Fibroblast of villous mesenchyme (primary cell): ENCODE data around the genes INTS6L, CT45A8 and MCF2.

DNA sequence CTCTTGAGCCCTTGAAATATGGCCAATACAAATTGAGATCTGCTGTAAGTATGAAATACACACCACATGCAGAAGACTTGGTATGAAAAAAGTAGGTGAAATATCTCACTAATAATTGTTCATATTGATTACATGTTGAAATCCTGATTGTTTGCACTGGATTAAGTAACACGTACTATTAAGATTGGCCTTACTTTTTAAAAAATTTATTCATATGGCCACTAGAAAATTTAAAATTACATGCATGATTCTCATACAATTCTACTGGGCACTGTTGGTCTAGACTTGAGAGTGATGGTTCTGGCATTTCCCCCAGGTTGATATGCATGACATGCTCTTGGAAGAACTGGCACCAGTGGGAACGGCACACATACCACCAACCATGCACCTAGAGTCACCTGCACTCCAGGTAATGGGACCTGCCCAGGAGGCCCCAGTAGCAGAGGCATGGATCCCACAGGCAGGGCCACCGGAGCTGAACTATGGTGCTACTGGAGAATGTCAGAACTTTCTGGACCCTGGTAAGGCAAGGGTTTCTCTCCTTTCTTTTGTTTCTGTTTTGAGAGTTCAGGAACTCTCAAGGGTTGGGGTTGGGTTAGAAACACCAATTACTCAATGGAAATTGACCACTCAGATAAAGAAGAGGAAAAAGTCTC, 4.3 kb downstream of the ZNF449 start:
- CAGE, long polyA plus RNA = no peak

GRCh38 chrX:135520232-135521317, at the start of gene INTS6L:
Gene INTS6L (plus strand): TSS chrX:135520660.
- CAGE, long polyA plus RNA = start-site peak on the plus strand at chrX:135520622-135520663, 83 and 137 reads in 2 replicates

- CAGE, long polyA plus RNA = no peak
These were observed 1.2 kb downstream of the INTS6L start for GRCh38 chrX:135521318-135522468.

DNA sequence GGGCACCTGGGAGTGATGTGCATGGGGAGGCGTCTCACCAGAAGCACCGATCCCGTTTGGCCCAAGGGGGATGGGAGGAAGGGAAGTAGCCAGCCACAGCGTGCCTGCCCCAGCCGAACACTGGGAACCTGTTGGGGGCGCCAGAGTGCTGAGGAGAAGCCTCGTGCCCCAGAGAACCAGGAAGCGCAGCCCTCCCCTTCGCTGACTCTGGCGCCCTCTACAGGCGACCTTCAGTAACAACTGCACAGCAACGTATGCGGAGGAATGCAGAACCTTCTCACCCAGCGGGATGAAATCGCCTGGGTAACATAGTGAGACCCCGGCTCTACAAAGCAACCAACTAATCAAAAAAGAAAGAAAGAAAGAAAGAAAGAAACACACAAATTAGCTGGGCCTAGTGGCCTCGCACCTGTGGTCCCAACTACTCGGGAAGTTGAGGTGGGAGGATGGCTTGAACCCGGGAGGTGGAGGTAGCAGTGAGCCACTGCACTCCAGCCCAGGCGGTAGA, at the start of gene CT45A8:
CT45A8 (minus strand) TSS at position 122 of the 508 bp plus-strand sequence.
- CAGE, long polyA plus RNA = no peak

DNA sequence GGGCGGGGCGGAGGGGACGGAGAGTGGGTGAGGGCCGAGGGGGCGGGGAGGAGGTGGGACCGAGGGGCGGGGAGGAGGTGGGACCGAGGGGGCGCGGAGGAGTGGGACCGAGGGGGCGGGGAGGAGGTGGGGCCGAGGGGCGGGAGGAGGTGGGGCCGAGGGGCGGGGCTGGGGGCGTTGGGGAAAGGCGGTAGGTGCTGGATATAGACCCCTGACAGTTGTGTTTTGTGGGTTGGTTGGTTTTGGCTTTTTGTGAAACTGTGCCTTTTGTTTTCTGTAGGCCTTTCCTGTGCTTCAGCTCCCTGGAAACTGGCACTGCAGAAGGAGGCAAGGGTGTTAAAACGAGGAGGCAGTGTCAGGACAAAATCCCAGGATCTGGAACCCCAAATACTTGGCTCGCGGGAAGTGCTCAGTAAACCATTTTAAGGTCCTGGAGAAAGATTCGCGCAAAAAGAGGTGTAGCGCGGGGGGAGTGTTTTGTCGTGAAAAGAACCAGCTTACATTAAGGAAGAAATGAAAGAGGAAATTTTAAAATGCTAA, 639 bp upstream of the MMGT1 start:
- CAGE, long polyA plus RNA = no peak

DNA sequence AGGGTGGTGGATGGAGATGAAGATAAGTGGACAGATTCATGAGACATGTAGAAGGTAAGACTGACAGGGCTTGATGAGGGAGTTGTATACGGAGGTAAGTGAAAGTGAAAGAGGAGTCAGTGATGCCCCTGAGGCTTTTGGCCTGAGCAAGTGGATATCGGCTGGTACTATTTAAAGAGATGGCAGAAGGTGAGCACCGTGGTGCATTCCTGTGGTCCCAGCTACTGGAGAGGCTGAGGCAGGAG, 85.4 kb downstream of the SLC9A6 start:
- CAGE, long polyA plus RNA = no peak

GRCh38 chrX:136151157-136151453, 45.7 kb upstream of the FHL1 start:
- CAGE, long polyA plus RNA = no peak

DNA sequence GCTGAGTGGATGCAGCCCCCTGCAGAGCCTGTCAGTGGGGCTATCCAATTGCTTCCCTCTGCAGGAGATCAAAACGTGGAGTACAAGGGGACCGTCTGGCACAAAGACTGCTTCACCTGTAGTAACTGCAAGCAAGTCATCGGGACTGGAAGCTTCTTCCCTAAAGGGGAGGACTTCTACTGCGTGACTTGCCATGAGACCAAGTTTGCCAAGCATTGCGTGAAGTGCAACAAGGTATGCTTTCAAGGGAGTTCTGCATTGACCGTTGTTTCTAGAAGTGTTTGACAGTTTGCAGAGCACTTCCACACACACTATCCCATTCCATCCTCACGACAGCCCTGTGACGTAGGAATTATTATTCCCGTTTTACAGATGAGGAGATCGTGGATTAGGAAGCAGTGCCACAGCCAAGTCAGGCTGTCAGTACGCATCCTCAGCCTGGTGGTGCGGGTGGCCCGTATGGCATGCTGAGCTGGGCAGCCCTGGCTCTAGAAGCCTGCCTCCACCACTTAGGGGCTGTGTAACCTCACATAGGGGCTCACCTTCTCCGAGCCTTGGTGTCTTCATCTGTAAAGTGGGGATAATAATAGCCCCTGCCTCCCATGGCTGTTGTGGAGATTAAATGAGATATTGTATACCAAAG, 11.0 kb downstream of the FHL1 start:
- CAGE, long polyA plus RNA = no peak

- CAGE, long polyA plus RNA = no peak
These were observed 3.6 kb downstream of the BRS3 start for GRCh38 chrX:136491383-136491790.

- CAGE, long polyA plus RNA = no peak
These were observed 55.9 kb downstream of the VGLL1 start for GRCh38 chrX:136587815-136588363.

DNA sequence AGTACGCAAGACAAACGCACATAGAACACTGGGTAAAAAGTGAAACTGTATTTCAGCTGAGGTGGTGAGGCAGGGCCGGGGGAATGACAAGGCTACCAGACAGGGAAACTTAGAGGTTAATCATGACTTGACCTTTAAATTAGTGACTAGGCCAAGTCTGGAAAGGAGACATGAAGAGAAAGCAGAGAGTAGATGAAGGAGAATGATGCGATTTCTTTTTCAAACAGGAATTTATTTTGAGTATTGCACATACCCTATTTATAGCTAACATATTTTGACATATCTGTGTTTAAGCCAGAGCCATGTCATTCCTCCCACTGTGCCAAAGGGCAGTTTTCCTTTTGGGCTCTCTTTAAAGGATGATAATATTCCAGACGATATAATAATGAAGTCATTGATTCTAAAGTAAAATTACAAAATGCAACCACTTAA, 49.4 kb downstream of the ARHGEF6 start:
- CAGE, long polyA plus RNA = no peak

DNA sequence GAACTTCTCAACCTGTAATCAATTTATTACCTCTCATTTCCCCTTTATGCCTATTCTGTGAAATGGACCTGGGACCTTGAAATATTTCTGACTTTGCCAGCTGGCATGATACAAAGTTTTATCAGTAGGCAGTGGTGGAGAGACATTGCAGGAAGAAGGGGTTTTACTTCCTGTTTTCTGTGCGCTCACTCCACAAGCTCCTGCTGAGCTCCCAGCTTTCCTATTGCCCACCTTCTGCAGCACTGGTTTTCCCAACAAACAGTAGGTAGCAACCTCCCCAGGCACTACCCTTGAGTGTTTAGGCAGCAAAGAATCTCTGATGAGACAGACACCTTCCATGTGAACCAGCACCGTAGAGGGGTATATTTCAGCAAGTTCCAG, 3.6 kb upstream of the ARHGEF6 start:
- CAGE, long polyA plus RNA = no peak

DNA sequence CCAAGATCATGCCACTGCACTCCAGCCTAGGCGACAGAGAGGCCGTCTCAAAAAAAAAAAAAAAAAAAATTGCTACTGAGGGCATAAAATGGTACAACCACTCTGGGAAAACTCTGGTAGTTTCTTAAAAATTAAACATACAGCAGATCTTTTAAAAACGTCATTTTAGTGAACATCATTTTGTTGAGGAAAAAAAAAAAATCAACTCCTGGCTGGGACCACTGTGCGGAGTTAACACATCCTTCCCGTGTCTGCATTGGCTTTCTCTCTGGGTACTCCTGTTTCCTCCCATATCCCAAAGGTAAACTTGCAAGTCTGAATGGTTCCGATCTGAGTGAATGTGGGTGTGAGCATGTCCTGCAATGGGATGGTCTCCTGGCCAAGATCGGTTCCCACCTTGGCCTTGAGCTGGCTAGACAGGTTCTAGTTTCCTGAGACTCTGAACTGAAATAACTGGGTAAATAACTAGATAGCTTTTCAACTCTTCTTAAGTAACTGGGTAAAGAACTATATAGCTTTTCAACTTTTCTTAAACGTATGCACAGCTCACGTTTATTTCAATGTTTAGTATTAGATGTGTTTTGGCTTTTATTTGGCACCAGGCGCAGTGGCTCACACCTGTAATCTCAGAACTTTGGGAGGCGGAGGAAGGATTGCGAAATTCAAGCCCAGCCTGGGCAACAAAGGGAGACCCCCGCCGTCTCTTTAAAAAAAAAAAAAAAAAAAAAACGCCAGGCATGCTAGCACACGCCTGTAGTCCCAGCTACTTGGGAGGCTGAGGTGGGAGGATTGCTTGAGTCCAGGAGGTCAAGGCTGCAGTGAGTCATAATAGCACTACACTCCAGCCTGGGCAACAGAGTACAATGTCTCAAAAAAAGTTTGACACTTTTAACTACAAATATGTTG, 14.1 kb downstream of the RBMX start:
- CAGE, long polyA plus RNA = no peak

- CAGE, long polyA plus RNA = no peak
These were observed 298 bp upstream of the RBMX start for GRCh38 chrX:136880832-136881213.

GRCh38 chrX:137031919-137032190, 1.9 kb downstream of the GPR101 start:
- CAGE, long polyA plus RNA = no peak

GRCh38 chrX:139707870-139708463, at the start of gene MCF2:
Gene MCF2 (minus strand): TSS chrX:139708167.
- CAGE, long polyA plus RNA = no peak

DNA sequence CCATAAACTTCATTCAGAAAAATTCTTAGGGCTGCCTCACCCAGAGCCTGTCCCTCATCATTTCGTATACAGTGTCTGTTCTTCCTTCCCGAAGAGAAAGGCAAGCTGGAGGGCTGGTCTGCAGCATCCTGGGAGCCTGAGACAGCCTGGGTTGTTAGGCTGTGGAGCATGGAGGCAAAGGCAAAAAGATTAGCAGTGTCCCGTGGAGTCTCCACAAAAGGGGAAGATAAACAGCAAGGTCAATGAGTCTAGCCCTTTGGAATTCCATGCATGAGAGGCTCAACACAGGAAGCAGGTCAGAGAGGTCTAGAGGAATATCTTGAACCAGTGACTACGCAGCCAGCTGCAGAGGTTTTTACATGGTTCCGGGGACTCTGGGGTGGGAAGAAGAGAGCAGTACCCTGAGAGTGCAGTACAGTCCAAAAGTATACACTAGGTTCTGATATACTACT, 12.1 kb upstream of the MCF2 start:
- CAGE, long polyA plus RNA = no peak

DNA sequence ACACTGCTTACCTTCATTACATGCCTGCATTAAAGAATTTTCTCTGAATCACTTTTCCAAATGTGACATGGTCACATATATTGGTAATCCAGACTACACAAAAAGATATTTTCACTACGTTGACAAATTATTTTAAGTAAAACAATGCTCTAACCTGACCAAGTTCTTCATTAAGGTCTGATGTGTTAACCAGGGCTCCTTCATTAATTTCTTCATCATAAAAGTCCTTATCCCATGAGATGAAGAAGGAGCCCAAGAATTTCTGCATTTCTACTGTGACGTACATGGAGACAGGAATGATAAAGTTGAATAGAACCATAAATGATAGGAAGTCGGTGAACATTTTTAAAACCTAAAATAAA, 88.1 kb upstream of the MCF2 start:
- CAGE, long polyA plus RNA = no peak

DNA sequence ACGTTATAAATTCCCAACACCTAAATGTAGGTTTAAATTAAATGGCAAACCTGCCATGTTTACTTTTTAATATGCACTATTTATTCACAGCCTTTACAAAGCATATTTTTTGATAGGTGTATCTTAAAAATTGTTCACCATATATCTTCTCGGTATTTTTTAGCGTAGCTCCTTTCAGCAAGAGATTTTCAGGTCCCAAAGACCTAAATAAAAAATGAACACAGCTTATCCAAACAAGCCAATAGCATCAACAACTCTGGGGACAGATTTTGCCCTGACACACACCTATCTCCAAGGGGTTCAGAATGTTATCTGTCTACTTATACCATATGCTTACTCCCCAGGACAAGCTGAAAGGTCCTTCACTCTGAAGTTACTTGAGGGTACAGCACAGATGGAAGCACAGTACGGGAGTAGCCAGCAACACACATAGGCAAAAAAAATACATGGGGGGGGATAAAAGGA, 90.6 kb upstream of the MCF2 start:
- CAGE, long polyA plus RNA = no peak

DNA sequence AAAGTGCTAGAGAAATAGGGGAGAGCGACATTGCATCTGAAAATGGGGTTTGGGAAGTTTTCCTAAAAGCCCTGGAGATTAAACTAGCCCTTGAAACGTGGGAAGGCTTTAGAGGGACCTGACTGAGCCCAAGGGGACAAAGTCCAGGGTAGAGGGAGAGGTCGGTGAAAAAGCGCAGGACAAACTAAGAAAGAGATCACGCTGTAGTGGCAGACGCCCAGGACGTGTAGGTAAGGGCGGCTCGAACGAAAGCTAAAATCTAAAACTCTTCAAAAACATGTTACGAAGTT, 1.0 kb upstream of the ATP11C start:
- CAGE, long polyA plus RNA = no peak